HepG2 (cell line): ENCODE measurements around the gene ZNF124.

- RRBS, 2 experiments, result no CpG with 5 or more reads among the region's 7 CpGs
CAGE:
- cytosol, long polyA minus RNA, result no peak
- cytosol, long polyA plus RNA, result no peak
- long polyA plus RNA, result no peak
- nucleus, long polyA minus RNA, result no peak
- nucleus, long polyA plus RNA, result no peak
Observed at GRCh38 chr1:246085642-246086470, 421.2 kb downstream of the SMYD3 start.

DNA sequence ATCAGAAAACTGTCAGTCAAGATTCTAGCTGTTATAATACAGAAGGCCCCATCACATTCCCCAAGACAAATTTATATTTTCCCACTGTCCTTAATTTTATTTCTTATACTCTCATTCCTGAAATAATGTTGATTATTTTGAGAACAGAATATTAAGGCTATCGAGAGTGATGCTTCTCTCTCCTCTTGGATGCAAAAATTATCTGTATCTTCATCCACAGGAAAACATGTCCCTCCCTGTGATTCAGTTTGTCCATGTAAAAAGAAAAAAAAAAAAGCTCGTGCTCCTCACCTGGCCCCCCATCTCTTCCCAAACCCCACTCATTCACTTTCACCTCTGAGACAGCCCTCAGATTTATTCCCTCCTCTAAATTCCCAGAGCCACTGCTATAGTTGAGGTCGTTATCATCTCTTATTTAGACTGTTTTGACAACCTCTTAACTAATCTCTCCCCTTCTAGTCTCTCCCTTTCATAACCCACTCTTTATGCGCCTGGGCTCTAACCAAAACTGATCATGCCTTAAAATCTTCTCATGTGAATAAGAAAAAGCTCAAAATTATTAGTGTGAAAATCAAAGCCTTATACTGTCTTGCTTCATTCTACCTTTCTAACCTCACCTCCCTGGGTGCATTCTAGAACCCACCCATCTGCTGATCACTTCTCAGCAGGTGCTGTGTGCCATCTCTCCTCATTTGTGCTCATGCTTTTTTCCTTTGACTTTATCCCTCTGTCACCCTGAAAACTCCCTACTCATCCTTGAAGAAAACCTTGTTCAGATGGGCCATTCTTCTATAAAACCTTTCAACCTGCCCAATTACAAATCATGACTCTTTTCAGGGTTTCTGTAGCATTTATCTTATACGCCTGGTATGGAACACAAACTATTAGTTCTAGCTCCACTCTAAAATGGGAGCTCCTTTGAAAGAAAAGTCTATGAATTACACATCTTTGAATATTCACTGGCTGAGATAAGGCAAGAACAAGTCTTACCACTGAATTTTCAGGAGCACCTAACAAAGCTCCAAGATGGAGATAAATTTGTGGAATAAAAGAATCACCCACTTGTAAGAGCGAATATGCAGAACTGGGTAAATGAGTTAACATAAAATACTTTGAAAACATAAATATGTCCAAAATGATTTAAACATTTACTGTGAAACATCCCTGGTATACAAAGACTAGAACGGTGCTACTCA is 403.5 kb downstream of the SMYD3 start:
- RRBS, 2 experiments, result no CpG with 5 or more reads among the region's 7 CpGs
CAGE:
- cytosol, long polyA minus RNA, result no peak
- cytosol, long polyA plus RNA, result no peak
- long polyA plus RNA, result no peak
- nucleus, long polyA minus RNA, result no peak
- nucleus, long polyA plus RNA, result start-site peak on the minus strand centred at position 566 of the sequence, 667 bp wide, 43 and 42 reads in 2 replicates

- RRBS, 2 experiments, result no CpG with 5 or more reads among the region's 12 CpGs
CAGE:
- cytosol, long polyA minus RNA, result no peak
- cytosol, long polyA plus RNA, result no peak
- long polyA plus RNA, result no peak
- nucleus, long polyA minus RNA, result no peak
- nucleus, long polyA plus RNA, result no peak
Observed at GRCh38 chr1:246116939-246118043, 389.8 kb downstream of the SMYD3 start.

DNA sequence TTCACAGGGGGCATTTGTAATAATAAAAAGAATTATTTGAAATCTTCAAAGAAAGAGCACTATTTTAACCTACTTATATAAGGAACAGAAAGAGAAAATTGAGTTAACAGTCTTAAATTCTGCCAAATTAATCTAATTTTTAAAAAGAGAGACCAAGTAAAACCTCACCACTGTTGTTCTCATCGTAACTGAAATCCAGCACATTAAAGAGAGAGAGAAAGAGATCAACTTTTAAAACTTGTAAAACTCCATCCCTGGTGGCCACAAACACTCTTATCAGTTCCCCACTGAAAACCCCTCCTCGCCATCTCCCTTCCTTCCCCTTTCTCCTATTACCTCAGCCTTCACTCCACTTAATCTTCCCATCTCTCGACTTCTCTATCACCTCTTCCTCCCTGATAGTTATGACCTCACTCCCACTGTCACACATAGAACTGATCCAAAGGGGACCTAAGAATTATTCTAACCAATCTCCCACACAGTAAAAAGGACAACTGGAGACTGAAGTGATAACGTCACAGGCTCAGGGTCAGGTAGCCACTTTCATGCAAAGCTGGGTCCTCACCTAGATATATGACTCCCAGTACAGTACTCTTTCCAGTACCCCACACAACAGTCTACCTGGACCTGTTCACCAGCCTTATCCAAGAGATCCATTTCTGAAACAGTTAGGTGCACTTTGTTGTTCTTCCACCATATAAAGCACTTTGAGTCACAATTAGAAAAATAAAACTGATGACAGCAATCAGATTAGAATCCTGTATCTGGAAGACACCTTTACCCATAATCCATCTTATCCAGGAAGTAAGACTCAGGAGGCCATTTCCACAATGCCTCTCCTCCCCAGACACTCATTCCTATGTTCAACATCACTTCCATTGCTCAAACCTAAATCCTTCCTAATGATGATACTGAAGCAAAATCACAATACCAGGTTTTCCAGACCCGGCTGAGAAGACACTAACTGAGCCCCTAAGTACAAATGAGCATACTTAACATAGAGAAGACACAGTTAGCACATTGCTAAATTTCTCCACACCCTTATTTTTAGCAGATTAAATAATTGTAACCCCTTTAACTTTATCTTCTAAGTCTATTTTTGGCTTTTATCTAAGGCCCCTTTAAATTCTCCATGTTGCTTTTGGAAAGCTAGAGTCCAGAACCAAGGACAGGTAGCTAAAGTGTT is 324.7 kb downstream of the SMYD3 start:
- RRBS, 2 experiments, result no CpG with 5 or more reads among the region's 5 CpGs
CAGE:
- cytosol, long polyA minus RNA, result no peak
- cytosol, long polyA plus RNA, result no peak
- long polyA plus RNA, result no peak
- nucleus, long polyA minus RNA, result no peak
- nucleus, long polyA plus RNA, result no peak

GRCh38 chr1:246202349-246202927 is 304.6 kb downstream of the SMYD3 start:
- RRBS, 2 experiments, result no CpG with 5 or more reads among the region's 9 CpGs
CAGE:
- cytosol, long polyA minus RNA, result no peak
- cytosol, long polyA plus RNA, result no peak
- long polyA plus RNA, result no peak
- nucleus, long polyA minus RNA, result no peak
- nucleus, long polyA plus RNA, result no peak

DNA sequence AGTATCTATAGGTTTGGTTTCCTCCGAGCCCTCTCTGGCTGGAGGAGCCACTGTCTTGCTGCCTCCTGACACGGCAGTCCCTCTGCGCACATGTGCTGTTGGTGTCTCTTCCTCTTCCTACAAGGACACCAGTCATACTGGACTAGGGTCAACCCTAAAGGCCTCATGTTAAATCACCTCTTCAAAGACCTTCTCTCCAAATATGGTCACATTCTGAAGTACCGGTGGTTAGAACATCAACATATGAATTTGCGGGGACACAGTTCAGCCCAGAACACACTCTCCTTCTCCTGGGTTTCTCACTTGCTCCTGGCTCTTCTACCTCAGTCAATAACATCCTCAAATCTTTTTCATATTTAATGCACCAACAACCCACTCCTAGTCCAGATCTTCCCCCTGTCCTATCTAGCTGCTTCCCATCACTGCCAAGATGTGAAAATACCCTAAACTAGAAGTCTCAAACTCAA is 303.6 kb downstream of the SMYD3 start:
- RRBS, 2 experiments, result no CpG with 5 or more reads among the region's 5 CpGs
CAGE:
- cytosol, long polyA minus RNA, result no peak
- cytosol, long polyA plus RNA, result no peak
- long polyA plus RNA, result no peak
- nucleus, long polyA minus RNA, result no peak
- nucleus, long polyA plus RNA, result no peak

GRCh38 chr1:246249828-246250504 is 257.1 kb downstream of the SMYD3 start:
- RRBS, 2 experiments, result no CpG with 5 or more reads among the region's 2 CpGs
CAGE:
- cytosol, long polyA minus RNA, result no peak
- cytosol, long polyA plus RNA, result no peak
- long polyA plus RNA, result no peak
- nucleus, long polyA minus RNA, result no peak
- nucleus, long polyA plus RNA, result no peak

DNA sequence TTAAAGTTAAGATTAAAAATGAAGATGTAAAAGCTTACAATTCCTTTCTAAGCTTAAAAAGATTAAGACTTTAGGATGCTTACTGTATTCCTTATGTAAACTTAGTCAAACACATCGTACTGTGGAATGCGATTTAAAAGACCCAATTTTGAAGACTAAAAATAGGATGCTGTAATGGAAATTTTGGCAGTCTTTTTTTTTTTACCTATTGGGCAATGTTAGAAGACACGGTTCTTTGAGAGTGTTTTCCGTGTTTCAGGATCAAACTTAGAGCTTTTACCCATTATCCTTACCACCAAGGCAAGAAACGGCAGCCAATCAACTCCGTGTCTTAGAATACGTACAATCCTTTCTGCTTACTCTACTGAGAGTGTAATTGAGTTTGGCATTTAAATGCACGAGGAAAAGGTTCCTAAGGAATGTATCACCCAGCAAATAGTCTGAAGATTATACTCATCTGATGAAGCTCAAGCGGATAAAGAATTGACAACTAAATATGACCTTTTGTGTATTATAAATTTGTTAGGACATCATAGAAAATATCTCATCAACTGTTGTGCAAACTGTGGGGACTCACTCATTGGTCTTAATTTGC is 1.0 kb downstream of the CNST start:
- RRBS, 2 experiments, result no CpG with 5 or more reads among the region's 9 CpGs
CAGE:
- cytosol, long polyA minus RNA, result no peak
- cytosol, long polyA plus RNA, result no peak
- long polyA plus RNA, result no peak
- nucleus, long polyA minus RNA, result no peak
- nucleus, long polyA plus RNA, result no peak

DNA sequence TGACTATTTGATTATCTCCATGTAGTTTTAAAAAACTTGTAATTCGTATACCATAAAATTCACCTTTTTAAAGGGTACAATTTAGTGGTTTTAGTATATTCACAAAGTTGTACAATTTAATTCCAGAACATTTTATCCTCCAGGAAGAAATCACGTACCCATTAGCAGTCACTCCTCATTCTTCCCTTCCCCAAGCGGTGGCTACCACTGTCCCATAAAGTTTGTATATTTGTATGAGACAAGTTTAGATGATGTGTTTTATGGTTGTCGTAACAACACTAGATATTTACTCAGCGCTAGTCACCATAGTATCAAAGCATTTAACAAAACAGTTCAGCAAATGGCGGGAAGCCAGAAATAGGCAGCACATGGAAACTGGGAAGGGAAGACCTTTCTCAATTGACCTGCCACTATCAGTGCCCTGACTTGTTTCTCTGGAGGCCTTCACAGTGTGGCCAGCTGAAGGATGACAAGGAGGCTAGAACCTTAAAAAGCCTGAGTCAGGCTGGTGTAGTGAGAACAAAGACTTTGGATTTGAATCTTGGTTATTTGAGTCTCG is 31.0 kb downstream of the CNST start:
- RRBS, 2 experiments, result no CpG with 5 or more reads among the region's 7 CpGs
CAGE:
- cytosol, long polyA minus RNA, result no peak
- cytosol, long polyA plus RNA, result no peak
- long polyA plus RNA, result no peak
- nucleus, long polyA minus RNA, result no peak
- nucleus, long polyA plus RNA, result no peak

GRCh38 chr1:246784795-246785191 is 60.6 kb downstream of the SCCPDH start:
- RRBS, 2 experiments, result 87 to 100% methylated on average over 2 of the region's 11 CpGs
CAGE:
- cytosol, long polyA minus RNA, result no peak
- cytosol, long polyA plus RNA, result no peak
- long polyA plus RNA, result no peak
- nucleus, long polyA minus RNA, result no peak
- nucleus, long polyA plus RNA, result no peak

- RRBS, 2 experiments, result no CpG with 5 or more reads among the region's 14 CpGs
CAGE:
- cytosol, long polyA minus RNA, result no peak
- cytosol, long polyA plus RNA, result no peak
- long polyA plus RNA, result no peak
- nucleus, long polyA minus RNA, result no peak
- nucleus, long polyA plus RNA, result no peak
Observed at GRCh38 chr1:246837461-246838672, 93.9 kb downstream of the AHCTF1 start.

- RRBS, 2 experiments, result no CpG with 5 or more reads among the region's 1 CpG
CAGE:
- cytosol, long polyA minus RNA, result no peak
- cytosol, long polyA plus RNA, result no peak
- long polyA plus RNA, result no peak
- nucleus, long polyA minus RNA, result start-site peak on the minus strand at chr1:246907768-246907871, 21 reads
- nucleus, long polyA plus RNA, result no peak
Observed at GRCh38 chr1:246907426-246908056, 24.2 kb downstream of the AHCTF1 start.

DNA sequence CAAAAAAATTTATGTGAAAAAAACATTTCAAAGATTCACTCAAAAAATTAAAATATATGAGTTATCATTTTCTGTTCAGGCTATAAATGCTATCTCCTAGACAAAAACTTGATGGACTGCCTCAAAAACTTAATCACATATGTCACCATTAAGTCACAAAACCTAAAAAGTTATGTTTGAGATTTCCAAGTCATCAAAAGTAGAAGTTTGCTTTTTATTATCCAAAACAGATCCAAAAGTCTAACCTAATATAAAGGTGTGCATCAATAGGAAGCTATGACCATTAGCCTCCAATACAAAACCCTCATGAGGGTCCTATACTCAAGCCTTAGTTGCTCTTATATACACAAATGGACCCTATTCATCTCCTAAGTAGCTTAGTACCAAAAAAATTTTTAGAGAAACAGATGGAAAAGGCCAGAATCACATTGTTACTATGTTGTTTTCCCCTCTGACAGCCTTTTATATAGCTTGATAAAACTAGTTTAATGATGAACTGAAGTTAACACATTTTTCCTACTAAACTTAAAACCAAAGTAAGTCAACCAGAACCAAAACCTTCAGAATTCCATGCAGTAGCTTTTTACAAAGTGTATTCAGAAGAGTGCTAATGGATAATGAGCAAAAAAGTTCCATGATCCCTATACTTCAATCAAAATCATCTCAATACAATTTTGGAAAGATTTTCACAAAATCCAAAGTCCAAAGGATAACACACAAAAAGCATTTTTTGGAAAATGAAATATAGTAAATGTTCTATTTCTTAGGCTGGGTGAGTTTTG is 6.9 kb downstream of the AHCTF1 start:
CAGE:
- cytosol, long polyA minus RNA, result no peak
- cytosol, long polyA plus RNA, result no peak
- long polyA plus RNA, result no peak
- nucleus, long polyA minus RNA, result no peak
- nucleus, long polyA plus RNA, result no peak

DNA sequence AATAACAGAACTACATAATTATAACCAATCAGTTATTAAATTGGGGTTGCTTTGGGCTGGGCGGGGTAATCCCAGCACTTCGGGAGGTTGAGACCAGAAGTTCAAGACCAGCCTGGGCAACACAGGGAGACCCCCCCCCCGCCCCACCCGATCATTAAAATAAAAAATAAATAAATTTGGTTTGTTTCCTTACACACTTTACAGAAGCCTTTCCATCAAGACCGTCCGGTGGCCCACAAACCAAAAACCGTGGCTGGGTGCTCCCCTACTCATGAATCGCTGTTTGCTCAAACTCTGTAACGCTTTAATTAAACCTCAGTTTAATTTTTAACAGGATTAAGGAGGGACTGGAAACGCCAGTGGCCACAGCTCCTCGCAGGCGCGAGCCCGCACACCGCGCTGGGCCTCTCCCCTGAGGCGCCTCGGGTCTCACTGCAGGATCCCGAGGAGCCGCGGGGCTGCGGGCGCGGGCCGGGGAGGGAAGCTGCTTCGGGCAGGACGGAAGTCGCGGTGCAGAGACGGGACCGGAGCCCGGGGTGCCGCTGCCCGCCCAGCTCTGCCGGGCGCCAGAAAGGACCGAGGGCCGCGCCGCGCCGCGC is 576 bp downstream of the ZNF124 start:
- RRBS, 2 experiments, result no CpG with 5 or more reads among the region's 43 CpGs
CAGE:
- cytosol, long polyA minus RNA, result no peak
- cytosol, long polyA plus RNA, result no peak
- long polyA plus RNA, result no peak
- nucleus, long polyA minus RNA, result no peak
- nucleus, long polyA plus RNA, result no peak

DNA sequence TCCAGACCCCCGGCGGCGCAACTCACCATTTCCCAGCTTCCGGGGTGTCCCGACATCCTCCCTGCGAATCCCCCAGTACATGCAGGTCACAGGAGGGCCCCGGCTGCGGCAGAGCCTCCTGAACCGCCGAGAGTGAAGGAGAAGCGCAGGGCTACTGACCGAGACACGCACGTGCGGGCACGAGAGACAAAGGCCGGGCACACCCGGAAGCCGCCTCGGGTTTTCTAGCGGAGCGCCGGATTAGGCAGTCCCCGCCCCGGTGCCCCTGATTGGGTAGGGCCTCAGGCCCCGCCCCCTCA is at the start of gene ZNF124:
Gene ZNF124 (minus strand): TSS at position 199 of the 299 bp plus-strand sequence.
- RRBS, 2 experiments, result no CpG with 5 or more reads among the region's 26 CpGs
CAGE:
- cytosol, long polyA minus RNA, result no peak
- cytosol, long polyA plus RNA, result no peak
- long polyA plus RNA, result no peak
- nucleus, long polyA minus RNA, result no peak
- nucleus, long polyA plus RNA, result no peak

DNA sequence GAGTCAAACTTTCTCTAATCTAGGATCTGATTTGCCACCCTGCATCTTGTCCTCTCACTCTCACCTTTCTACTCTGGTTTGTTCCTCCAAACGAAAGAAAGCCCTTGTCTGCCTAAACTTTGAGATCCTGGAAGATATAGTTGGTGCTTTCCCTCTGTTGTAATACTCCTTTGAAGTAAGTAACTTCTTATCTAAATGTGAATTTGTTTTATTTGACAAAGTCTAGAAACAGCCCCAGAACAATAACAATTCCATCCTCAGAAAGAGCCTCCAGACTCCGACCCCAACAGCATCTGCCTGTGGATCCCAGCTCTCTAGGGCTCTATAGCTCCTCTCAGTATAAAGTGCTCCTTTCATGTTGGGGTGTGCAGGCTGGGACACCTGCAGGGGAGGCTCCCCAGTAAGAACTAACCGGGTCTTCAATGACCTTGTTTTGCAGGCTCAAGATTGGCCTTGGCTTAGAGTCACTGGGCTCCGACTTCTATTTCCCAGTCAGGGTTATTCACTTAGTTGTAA is 36.1 kb upstream of the ZNF124 start:
- RRBS, 2 experiments, result no CpG with 5 or more reads among the region's 4 CpGs
CAGE:
- cytosol, long polyA minus RNA, result no peak
- cytosol, long polyA plus RNA, result no peak
- long polyA plus RNA, result no peak
- nucleus, long polyA minus RNA, result no peak
- nucleus, long polyA plus RNA, result no peak

- RRBS, 2 experiments, result no CpG with 5 or more reads among the region's 29 CpGs
CAGE:
- cytosol, long polyA minus RNA, result no peak
- cytosol, long polyA plus RNA, result no peak
- long polyA plus RNA, result no peak
- nucleus, long polyA minus RNA, result no peak
- nucleus, long polyA plus RNA, result no peak
Observed at GRCh38 chr1:247220426-247220818, 48.6 kb upstream of the ZNF124 start.

GRCh38 chr1:247299319-247299882 is 32.3 kb downstream of the ZNF496 start:
- RRBS, 2 experiments, result no CpG with 5 or more reads among the region's 7 CpGs
CAGE:
- cytosol, long polyA minus RNA, result no peak
- cytosol, long polyA plus RNA, result no peak
- long polyA plus RNA, result no peak
- nucleus, long polyA minus RNA, result no peak
- nucleus, long polyA plus RNA, result no peak

- RRBS, 2 experiments, result 73 to 83% methylated on average over 2 of the region's 7 CpGs
CAGE:
- cytosol, long polyA minus RNA, result start-site peak on the plus strand at chr1:247332565-247332611, 6 reads
- cytosol, long polyA plus RNA, result no peak
- long polyA plus RNA, result no peak
- nucleus, long polyA minus RNA, result no peak
- nucleus, long polyA plus RNA, result no peak
Observed at GRCh38 chr1:247332483-247332655, 702 bp upstream of the ZNF496 start.

DNA sequence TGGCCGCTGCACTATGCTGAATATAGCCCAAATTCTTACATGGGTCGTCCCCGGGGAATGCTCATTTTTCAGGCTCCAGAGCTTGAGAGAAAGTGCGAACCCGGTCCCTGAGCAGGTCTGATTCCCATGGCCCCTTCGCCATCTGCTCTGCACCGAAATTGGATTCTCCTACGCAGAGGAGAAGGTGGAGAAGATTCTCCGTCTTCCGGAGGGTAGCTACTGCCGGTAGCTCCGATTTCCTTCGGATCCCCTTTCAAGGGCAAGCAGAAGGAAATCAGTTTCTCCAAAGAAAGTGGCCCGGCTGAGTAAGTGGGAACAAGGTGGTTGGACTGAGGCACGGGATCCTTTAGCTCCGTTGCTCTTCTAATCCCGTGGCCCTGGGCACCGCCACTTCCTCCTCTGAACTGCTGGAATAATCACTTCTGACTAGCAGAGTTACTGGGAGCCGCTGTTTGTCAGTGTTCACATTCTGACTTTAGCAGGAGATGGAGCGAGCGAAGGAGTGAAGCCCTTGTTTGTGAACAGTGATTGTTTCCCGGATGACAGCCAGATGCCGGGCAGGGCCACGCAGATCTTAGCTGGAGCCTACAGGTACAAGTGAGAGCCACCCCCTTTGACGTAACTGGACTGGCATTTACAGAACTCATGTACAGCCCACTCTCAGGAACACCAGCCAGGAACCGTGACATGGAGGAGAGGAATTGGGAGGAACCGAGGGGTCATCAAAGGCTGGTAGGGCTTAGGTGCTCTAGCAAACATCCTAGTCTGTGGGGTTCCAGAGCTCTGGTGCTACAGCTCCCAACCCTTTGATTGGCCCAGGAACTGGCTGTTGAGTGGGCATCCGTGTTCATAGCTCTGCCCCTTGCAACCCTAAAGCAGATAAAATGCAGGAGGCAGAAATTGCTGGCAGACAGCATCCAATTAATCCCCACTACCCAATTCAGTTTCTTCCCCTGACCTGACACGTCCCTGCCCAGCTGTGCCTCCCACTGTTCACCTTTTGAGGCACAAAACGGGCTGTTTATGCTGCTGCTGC is 1.3 kb upstream of the ZNF496 start:
- RRBS, 2 experiments, result 82 to 84% methylated on average over 10 of the region's 30 CpGs
CAGE:
- cytosol, long polyA minus RNA, result start-site peak on the plus strand centred at position 112 of the sequence, 145 bp wide, 7 reads
- cytosol, long polyA plus RNA, result no peak
- long polyA plus RNA, result no peak
- nucleus, long polyA minus RNA, result no peak
- nucleus, long polyA plus RNA, result no peak